Osteocyte (in vitro differentiated cells): ENCODE measurements around a stretch of chr5.

DNA sequence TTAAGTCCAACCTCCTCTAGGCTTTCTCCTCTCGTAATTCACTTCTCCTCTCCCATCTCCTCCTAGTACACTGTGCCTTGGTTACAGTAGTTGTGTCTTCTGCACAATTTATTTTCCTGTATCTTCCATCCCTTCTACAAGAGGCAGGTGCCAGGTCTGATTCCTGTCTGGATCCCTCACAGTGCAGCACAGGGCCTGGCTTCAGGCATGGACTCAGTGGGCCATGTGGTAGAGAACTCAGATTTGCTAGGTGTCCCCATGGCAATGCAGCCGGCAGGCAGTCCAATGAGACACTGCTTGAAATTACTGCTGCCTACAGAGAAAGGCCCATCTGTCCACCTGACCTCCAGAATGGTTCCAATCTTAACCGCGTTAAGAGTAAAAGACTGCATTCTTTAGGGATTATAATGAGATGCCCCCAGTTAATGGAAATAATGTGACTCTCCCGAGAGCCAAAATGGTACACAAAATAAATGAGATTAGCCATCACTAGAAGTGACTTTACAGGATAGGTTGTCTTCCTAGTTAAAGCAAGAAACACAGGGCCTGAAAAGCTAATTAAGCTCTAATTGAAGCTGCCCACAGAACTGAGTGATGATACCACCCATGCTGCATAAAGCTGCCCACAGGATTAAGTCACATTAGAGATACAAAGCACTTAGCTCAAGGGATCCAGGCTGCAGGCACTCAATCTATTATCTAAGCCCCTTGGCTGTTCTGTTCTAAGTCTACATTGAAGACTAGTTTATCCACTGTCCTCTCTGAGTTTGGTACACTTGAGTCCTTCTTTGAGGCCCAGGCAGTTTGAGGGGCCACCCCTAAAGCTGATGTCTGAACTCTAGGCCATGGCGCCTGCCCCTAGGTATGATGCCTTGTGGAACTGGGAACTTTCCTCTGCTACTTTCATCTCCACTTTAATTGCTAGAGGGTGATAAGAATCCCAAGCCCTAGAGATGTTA is 11.4 kb downstream of the FAM193B start:
- PRO-cap = no peak

- PRO-cap = no peak
These were observed 3.6 kb downstream of the TMED9 start for GRCh38 chr5:177595277-177596281.

DNA sequence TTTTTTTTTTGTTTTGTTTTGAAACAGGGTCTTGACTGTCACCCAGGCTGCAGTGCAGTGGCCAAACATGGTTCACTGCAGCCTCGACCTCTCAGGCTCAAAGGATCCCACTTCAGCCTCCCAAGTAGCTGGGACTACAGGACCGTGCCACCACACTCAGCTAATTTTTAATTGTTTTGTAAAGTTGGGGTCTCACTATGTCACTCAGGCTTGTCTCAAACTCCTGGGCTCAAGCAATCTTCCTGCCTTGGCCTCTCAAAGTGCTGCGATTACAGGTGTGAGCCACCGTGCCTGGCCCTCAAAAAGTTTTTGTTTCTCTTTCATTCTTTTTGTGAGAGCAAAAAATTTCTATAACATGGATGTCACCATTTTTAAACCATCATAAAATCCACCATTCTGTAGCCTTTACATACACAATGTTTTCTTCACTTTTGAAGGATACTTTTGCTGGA is 16.9 kb downstream of the B4GALT7 start:
- PRO-cap = no peak

DNA sequence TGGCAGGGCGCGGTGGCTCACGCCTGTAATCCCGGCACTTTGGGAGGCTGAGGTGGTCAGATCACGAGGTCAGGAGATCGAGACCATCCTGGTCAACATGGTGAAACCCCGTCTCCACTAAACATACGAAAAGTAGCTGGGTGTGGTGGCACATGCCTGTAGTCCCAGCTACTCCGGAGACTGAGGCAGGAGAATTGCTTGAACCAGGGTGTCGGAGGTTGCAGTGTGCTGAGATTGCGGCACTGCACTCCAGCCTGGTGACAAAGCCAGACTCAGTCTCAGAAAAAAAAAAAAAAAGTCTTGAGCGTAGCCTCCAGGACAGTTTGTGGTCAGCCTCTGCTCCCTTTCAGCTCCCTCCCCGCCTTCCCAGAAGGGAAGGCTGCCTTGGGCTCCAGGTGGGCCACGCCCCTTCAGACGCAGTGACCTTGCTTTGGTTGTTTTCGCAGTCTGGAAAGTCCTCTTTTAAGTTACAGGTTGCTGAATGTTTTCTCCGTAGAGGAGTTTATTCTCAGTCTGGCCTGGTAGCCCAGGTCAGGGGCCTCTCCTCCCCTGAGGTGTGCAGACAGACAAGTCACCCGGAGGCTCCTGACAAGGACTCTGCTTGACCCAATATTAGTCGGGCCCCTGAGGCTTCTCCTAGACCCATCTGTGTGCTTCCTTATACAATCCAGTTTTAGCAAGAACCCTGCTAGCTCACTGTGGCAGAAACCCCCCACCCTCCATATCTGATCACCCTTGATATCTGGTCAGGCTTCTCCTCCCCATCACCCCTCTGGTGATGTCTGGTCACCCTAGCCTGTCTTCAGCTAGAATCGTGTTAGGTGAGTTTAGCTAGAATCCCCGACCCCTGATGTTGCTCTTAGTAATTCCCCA is 31.7 kb upstream of the N4BP3 start:
- PRO-cap = no peak

- PRO-cap = no peak
These were observed 22.3 kb upstream of the N4BP3 start for GRCh38 chr5:178090965-178091424.

GRCh38 chr5:178126236-178127174 is 4.3 kb upstream of the RMND5B start:
- PRO-cap = no peak

DNA sequence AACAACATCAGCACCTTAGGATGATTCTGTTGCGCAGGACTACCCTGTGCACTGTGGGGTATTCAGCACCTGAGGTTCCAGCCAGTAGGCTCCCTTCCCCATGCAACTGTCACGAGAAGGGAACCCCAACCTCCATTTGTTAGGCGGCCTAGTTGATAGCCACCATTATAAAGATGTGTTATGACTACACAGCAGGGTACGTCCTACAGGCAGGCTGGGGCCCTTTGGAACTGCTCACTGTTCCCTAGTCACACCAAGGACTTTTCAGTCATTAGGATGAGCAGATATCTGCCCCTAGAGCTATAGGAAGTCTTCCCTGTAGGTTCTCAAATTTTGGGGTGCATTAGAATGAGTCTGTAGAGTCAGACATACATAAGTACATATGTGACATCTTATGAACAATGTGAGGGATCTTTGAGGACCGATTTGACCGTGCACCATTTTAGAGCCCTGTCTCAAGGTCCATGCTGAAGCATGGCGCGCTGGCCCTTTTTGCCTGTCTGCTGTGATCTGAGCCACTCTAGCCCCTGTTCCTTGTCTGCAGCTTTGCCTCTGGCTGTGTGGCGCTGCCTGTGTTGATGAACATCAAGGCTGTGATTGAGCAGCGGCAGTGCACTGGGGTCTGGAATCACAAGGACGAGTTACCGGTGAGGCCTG is 6.6 kb downstream of the NHP2 start:
- PRO-cap = no peak

- PRO-cap = bidirectional peak, plus-strand start at chr5:178205502, minus-strand start at chr5:178205380
These were observed 1.2 kb downstream of the HNRNPAB start for GRCh38 chr5:178205284-178206231.

DNA sequence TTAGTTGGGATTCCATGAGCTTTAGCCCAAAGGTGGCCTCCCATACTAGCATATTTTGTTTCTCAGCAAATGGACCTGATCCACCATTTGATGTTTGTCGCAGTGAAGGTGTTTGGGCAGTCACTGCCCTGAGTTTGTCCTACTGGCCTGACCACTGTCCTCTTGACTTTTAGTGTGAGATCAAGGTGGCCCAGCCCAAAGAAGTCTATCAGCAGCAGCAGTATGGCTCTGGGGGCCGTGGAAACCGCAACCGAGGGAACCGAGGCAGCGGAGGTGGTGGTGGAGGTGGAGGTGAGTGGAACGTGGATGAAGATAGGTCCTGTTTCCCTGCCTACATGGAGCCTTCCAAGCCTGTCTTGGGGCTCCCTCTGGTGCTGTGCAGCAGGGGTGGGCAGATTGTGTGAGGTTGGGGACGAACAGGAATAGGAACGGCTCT is 4.8 kb downstream of the HNRNPAB start:
- PRO-cap = no peak

GRCh38 chr5:178212780-178213643 is 8.7 kb downstream of the HNRNPAB start:
- PRO-cap = no peak

GRCh38 chr5:178228590-178229956 is 3.5 kb downstream of the PHYKPL start:
- PRO-cap = no peak

DNA sequence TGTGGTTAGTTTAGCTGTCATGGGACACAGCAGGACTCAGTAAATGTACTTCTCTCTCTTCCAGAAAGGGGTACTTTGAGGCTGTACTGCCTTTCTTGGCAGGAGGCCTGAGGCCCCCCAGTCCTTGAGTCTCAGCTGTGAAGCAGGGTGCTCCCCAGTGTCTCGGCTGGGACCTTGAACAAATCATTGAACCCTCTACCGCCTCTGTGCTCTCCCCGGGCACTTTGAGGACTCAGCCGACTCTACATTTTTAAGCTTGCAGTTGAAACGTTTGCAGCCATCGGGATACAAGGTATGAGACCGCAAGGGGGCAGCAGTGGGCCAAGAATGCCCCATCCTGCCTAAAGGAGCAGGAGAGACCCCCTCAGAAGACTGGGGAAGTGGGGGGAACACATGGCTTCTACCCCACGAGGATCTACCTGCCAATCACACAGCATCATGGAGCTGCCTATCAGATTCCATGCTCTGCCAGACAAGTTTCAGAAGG is 2.3 kb upstream of the PHYKPL start:
- PRO-cap = no peak

DNA sequence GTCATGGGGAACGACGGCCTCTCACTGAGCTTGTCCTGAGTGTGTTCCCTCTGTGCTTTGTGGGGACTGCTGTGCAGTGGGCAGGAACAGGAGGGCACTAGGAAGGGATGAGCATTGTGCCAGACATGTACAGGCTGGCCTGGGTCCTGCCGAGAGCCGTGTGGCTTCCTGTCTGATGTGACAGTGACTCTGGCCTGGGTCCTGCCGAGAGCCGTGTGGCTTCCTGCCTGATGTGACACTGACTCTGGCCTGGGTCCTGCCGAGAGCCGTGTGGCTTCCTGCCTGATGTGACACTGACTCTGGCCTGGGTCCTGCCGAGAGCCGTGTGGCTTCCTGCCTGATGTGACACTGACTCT is 6.7 kb upstream of the PHYKPL start:
- PRO-cap = no peak

DNA sequence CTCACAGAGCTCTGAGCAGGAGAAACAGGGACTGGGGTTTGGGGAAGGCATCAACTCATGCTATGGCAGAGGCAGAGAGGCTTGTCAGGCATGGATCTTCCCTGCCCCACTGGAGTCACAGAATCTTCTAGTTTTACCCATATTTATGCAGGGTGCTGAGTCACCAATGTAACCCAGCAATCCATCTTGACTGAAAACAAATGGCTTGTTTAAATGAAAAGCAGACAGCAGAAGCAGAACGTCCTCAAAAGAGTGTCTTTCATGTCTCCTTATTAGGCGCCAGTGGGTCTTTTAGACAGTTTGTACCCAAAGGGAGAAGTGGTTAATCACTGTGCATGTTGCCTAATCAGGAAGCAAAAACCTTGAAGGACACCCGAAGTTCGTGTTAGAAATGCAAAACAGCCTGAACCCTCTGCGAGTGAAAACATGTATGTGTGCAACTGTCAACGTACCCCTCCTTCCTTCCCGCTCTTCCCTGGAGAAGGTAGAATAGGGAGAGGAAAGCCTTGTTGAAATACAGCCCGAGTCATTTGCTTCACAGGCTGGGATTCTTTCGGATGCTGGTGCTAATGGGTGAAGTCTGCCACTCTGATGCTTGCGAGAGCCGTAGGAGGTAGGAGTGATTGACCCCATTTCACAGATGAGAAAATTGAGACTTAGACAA is 112.8 kb downstream of the COL23A1 start:
- PRO-cap = no peak

DNA sequence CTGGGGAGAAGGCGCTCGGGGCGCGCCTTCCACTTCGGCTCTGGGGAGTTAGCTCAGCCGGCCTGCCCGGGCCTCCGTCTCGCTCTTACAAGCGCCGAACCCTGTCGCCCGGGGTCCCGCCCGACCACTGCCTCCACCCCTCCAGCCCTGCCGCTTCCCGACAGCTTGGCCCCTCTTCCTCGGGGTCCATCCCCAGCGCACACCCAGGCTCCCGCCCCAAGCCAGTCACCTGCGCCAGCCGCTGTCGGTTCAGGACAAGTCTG is 142 bp downstream of the GRM6 start:
- PRO-cap = no peak

DNA sequence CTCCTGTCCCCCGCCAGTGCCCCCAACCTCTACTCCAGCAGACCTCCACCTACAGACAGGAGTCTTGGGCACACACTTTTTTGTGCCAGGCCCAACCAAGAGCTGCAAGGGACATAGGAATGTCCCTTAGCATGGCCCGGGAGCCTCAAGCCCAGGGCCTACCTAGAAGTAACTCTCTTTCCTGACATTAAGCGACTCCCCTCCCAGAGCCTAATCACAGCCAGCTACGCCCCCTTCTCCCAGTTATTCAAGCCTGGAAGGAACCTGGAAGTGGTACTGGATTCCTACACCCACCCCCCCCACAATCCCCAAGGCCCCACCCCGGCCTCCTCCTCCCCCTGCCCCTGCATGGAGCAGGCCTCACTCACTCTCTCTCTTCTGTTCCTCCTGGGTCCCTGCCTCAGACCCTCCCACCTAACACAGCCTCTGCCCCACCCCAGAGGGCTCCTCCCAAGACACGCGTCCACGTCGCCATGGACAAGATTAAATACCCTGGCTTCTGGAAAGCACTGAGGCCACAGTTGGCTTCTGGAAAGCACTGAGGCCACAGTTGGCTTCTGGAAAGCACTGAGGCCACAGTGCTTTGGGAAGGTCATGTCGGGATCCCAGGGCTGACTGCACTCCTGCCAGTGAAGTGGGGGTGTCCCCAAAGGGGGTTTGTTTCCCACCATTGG is 30.4 kb downstream of the ADAMTS2 start:
- PRO-cap = no peak

DNA sequence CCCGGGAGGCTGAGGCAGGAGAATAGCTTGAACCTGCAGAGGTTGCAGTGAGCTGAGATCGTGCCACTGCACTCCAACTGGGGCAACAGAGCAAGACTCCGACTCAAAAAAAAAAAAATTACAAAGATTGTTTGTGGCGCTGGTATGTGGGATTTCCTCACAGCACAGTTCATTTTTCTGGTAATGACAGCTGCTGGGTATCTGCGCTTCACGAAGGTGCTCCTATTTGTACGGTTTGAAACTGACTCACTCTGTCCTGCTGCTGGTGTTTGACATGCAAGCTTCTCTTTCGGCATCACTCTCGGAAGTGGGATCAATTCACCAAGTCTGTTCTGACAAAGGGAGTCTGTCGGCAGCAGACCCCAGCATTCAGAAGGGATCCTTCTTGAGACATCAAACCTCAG is 26.3 kb downstream of the MAML1 start:
- PRO-cap = no peak

GRCh38 chr5:179776344-179777341 is 17.1 kb upstream of the LTC4S start:
- PRO-cap = no peak

DNA sequence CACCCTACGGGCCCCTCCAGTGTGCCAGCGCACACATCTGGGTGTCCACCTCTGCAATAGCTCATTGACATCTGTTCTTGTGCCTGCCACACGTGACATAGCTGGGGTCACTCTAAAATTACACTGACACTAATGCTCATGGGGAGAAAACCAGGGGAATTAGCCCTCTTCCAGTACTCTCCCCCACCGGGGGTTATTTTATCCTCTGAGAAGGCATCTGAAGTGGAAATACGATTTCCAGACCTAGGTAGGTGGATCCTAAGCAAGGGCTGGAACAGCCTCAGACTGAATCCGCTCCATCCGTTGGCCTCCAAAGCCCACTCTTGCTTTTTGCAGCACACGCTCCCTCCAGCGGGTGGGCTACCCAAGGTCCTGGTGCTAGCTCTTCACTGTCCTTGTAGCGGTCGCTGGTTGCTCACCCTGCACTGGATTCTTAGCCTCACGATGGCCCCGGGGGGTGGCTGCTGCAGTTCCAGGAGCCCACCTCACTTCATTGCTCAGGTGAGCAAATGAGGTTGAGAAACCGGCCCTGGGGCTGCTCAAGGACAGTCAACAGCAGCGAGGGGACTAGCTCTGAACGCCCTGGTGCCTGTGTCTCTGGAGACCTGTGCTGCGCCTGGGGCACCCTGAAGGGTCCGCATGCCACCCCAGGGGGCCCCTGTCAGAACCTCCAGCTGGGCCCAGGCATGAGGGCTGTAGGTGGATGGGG is 4.5 kb downstream of the MGAT4B start:
- PRO-cap = no peak

- PRO-cap = unidirectional peak, plus-strand start at chr5:179806077
These were observed 996 bp downstream of the MGAT4B start for GRCh38 chr5:179805592-179806148.